Urinary bladder (tissue), 3 donors: ENCODE measurements around the gene LEMD2.

DNA sequence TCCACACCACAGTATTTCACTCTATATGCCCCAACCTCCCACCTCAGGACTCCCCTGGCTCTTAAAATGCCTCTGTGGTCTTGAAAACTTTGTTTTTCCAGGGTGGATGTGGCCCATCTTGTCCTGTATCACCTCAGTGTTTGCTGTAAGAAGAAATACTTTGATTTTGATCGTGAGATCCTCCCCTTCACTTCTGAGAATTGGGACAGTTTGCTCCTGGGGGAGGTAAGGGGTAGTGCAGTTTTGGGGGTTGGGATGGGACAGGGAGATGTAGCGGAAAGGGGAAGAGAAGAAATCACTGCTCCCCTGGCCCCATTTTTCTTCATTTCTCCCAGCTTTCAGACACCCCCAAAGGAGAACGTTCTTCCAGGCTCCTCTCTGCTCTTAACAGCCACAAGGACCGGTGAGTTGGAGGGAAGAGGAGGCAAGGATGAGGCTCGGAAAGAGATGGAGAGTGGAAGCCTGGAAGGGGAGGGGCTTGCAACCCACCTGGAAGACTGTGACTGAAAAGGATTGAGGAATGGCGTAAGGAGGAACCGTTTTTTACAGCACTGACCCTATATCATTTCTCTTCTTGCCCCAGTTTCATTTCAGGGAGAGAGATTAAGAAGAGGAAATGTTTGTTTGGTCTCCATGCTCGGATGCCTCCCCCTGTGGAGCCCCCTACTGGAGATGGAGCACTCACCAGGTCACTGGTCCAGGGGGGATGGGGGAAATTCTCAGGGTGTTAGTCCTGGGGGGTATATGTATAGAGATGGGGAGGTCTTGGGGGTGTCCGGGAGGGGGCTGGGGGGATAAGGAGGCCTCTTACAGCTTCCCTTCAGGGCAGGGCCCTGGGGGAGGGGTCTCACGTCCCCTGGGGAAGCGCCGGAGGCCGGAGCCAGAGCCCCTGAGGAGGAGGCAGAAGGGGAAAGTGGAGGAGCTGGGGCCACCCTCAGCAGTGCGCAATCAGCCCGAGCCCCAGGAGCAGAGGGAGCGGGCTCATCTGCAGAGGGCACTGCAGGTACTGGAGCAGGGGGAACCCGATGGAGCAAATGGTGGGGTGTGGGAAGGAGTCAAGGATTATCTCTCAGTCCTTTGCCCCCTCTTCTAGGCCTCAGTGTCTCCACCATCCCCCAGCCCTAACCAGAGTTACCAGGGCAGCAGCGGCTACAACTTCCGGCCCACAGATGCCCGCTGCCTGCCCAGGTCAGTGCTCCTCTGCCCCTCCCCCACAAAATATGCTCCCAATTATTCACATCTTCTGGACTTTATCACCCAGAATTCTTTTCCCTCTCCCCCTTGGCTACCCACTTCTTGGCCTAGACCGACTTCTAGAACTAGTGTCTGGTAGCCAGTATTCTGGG, 3.3 kb downstream of the CUTA start:
- PRO-cap, result no peak
- RAMPAGE, long total RNA, result no peak

DNA sequence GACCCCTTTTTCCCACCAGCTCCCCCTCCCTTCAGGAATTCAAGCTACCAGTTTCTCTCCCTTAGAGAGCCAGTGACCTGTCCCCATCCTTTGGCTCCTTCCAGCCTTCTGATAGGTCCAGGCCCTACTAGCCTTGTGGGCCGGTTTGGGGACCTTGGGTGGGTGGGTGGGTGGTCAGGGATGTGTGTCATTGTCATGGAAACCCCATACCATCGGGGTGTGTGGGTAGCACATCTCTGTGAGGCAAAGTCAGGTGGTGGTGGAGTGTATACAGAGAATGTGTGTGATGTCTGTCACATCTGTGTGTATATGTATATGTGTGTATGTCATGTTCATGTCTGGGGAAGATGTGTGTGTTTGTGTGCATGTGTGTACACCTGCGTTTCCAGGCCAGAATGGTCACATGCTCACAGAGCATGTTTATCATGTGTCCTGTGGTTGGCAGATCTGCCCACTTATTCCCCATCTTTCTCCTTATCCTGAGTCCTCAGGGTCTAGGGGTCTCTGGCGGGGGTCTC, 7.0 kb downstream of the SYNGAP1 start:
- PRO-cap, result no peak
- RAMPAGE, long total RNA, result no peak

- PRO-cap, result no peak
- RAMPAGE, long total RNA, result no peak
Observed at GRCh38 chr6:33638540-33639171, 17.5 kb downstream of the ITPR3 start.

DNA sequence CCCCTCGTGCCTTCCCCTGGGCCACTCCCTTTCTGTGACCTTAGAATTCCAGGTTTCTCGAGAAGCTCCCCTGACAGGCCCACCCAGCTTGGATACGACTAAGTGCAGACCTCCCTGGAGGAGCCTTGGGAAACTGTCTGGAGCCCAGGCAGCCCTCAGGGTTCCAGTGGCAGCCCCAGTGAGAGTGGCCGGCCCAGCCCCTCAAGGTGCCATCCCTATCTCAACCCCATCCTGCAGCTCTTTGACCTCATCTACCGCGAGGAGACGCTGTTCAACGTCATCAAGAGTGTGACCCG, 20.9 kb downstream of the UQCC2 start:
- PRO-cap, result no peak
- RAMPAGE, long total RNA, result no peak

DNA sequence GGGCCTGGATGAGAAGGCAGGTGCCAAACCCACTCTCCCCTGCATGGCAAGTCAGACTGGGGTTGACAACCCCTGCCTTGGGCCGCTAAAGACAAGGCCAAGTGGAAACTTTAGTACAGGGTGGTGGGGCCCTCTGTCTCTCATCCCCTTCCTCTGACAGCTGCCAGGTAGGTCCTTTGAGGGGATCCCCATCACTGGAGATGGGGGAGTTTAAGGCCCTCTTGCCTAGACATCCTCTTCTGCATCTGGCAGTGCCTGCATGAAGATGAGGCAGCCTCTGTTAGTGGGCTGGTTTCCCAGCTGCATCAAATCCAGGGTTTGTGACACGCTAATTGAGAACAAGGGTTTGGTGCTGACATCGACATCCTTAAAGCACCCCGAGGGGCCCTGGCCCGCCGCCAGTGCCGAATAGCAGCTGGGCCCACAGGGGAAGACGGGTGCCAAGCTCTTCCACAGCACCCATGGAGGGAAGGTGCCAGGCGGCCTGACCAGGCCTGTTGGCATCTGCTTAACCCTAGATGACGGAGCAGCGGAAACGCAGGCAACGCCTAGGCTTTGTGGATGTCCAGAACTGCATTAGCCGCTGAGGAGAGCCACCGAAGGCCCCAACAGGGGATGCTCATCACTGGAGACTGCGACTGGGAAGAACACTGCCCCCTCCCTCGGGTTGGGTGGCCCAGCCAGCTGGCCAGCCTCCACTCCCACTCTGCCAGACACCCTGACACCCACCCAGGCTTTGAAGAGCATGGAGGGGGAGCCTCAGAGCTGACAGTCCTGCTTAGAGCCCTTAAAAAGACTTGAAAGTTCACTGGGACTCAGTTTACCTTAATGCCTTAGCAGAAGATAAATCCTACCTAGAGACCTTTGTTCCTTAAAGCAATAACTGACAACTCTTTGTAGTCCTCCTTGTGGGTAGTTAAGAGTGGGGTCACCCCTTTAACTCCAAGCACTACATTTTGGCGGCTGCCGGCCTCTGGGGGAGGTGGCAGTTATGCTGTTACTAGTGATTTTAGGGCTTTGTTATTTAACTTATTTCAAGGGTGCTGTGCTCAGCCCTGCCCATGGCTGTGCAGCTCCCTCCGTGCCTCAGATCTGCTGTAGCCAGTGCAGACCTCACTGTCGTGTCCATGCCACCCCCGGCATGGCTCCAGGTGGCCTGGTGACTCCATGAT, 15.9 kb downstream of the UQCC2 start:
- PRO-cap, result no peak
- RAMPAGE, long total RNA, result no peak

- PRO-cap, result no peak
- RAMPAGE, long total RNA, result no peak
Observed at GRCh38 chr6:33716830-33717800, 5.6 kb upstream of the UQCC2 start.

- PRO-cap, result no peak
- RAMPAGE, long total RNA, result no peak
Observed at GRCh38 chr6:33746000-33746736, 537 bp downstream of the IP6K3 start.

- PRO-cap, result no peak
- RAMPAGE, long total RNA, result no peak
Observed at GRCh38 chr6:33748393-33749386, 2.0 kb upstream of the IP6K3 start.

DNA sequence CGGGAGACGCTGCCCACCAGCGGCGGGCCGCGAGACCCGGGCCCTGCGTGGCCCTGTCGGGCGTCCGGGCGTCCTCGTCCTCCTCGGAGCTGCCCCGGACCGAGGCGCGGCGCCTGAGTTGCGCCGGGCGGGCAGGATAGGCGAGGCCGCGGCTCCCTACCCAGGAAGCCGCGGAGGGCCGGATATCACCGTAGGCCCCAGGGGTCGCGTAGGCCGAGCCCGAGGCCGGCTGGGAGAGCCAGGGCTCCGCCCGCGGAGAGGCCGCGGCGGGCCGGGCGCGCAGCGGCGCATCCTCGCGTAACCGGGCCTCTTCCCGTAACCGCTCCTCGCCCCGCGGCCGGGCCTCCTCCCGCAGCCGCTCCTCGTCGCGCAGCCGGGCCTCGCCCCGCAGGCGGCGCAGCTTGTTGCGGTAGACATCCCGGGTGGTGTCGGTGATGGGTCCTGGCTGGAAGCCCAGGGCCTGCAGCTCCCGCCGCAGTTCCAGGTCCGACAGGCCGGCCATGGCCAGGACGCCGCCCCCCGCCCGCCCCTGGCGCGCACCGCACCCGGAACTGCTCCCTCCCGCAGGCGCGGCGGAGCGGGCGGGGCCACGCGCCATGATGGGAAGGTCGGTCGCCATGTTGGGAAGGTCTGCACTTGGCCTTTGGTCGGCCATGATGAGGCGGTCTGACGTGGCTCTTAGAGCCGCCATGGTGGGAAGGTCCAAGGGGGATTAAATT, at the start of gene LEMD2:
Gene LEMD2, minus strand, starts transcription at position 516 of the 719 bp plus-strand sequence.
- PRO-cap, result unidirectional peak, minus-strand start at position 493 of the sequence
- RAMPAGE, long total RNA, result no peak

DNA sequence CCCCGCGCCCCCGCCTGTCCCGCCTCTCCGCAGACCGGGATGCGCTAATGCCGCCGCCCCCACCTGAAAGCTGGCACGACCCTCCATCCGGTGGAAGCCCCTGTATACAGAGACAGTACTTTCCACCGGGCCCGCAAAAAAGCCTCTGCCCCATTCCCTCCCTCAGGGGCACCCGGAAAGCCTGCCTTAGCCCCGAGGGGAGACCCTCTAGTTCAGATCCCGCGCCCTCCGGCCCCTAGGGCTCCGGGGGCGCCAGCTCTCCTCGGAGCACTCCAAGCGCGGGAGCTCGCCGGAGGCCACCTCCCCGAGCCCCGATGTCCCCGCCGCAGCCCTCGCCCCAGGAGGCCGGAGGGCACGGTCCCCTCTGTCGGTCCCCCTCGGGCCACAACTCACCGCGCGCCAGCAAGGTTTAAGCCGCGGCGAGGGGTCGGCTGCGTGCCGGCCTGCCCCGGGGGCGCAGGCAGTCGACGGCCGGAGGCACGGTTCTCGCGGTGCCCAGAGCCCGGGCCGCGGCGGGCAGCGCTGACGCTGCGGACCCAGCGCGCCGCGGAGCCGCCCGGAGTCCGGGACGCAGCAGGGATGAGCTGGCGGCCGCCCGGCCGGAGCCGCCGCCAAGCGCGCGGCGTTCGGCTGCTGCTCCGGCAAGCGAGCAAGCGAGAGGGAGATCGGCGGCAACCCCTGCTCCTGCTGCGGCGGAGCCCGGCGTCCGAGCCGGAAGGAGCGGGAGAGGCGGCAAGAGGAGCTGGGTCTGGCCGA, 1.0 kb downstream of the GRM4 start:
- PRO-cap, result no peak
- RAMPAGE, long total RNA, result no peak

- PRO-cap, result bidirectional peak, plus-strand start at chr6:34235836, minus-strand start at chr6:34235712; bidirectional peak, plus-strand start at chr6:34235983, minus-strand start at chr6:34235935
- RAMPAGE, long total RNA, result no peak
Observed at GRCh38 chr6:34235240-34236024, 1.2 kb upstream of the HMGA1 start.

DNA sequence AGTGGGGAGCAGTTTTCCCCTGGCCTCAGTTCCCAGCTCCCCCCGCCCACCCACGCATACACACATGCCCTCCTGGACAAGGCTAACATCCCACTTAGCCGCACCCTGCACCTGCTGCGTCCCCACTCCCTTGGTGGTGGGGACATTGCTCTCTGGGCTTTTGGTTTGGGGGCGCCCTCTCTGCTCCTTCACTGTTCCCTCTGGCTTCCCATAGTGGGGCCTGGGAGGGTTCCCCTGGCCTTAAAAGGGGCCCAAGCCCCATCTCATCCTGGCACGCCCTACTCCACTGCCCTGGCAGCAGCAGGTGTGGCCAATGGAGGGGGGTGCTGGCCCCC, 3.8 kb downstream of the SMIM29 start:
- PRO-cap, result no peak
- RAMPAGE, long total RNA, result no peak

GRCh38 chr6:34245417-34246258, 3.2 kb downstream of the SMIM29 start:
- PRO-cap, result no peak
- RAMPAGE, long total RNA, result no peak

GRCh38 chr6:34284222-34285245, 35.7 kb upstream of the SMIM29 start:
- PRO-cap, result no peak
- RAMPAGE, long total RNA, result no peak

- PRO-cap, result no peak
- RAMPAGE, long total RNA, result no peak
Observed at GRCh38 chr6:34301307-34302171, 52.7 kb upstream of the SMIM29 start.

DNA sequence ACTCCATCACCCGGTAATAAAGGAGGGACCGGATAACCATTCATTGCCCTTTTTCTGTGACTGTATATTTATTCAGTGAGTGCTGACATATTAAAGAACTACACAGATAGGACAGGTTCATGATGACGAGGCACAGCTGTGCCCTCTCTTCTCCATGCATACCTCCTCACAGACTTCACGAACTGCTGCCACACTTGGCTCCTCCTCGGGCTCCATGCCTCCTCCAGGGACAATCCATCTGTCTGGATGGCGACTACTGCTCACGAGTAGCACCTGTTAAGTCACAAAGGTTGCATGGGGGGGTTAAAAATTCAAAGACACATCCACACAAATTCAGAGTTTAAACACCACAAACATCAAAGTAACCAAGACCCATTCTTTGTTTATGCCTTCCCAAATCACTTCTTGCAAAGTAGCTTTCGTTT, 50.8 kb downstream of the NUDT3 start:
- PRO-cap, result no peak
- RAMPAGE, long total RNA, result no peak

DNA sequence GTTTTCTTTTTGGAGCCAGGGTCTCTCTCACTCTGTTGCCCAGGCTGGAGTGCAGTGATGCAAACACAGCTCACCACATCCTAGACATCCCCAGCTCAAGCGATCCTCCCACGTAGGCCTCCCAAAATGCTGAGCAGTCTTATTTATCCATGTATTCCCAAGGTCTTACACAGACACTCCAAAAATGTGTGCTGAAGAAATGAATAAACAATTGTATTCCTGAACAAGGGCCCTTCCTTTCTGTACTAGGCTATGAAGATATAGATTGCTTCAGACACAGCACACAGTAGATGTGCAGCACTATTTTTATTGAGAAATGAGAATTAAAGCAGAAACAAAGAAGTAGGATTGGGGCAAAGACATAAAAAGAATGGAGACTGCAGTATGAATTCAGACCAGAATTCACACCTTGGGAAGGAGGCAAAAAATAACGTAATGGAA, 9.1 kb downstream of the NUDT3 start:
- PRO-cap, result no peak
- RAMPAGE, long total RNA, result no peak

DNA sequence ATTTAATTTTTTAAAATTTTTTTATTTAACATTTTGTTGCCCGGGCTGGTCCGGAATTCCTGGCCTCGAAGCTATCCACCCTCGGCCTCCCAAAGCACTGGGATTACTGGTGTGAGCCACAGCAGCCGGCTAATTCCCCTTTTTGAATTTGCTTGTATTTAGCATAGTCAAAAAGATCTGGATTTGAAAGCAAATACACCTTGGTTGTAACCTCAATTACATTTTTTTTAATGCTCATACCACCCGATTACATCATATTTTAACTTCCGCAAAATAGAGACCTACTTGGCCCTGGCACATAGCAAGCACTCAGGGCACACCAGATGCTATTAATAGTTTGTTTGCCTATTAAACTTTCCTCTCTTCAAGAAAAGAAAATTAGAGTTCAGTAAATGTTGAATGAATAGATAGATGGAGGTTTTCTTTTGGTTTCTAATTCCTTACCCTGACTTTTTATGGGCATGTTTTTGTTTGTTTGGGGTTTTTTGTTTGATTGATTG, 1.2 kb upstream of the NUDT3 start:
- PRO-cap, result no peak
- RAMPAGE, long total RNA, result no peak

GRCh38 chr6:34526859-34527664, 29.1 kb downstream of the SPDEF start:
- PRO-cap, result bidirectional peak, plus-strand start at chr6:34527269, minus-strand start at chr6:34527151
- RAMPAGE, long total RNA, result no peak

DNA sequence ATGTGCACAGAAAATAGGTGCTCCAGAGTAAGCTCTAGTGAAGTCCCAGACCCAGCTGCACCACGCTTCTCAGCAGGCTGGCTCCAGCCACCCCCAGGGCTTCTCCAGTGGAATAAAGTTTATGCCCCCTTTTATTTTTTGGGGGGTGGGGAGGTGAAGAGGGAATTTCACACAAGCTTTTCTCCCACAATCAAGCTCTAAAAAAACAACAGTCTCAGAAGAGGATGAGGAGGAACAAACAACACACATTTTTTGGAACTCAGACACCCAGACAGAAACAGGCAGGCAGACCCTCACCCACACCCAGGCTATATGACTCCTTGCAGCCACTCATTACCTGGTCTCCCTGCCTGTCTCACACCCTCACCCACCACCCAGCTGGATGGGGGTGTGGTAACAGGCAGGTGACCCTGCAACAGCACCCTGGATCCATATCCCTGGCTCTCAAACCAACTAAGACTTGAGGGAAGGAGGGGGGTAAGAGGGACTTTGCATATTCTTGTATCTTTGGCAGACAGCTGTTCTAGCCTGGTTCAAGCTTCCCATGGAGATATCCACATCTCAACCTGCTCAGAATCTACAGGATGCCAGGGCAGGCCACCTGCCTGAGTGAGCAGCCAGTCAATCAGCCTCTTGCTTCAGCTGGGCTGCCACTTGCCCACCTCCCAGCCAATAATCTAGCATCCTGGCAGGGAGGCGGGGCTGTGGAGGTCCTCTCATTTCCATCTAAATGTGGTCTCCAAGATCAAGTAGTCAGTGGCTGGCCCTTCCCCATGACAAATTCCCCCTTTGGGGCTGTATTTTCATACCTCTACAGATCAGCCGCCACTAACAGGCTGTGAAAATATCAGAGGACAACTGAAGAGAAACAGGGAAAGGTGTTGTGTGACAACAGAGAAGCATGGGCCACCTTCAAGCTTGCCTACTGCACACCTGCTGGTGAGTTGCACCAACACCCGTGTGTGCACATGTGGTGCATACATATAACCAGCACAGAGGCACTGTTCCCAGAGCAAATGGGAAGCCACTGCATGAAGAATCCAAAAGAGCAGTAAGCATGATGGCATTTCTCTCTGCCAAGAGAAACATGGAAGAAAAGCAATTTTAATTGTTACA, 32.9 kb upstream of the SPDEF start:
- PRO-cap, result no peak
- RAMPAGE, long total RNA, result no peak